Islet of Langerhans (tissue), 1 donor: ENCODE measurements around a stretch of chr3.

DNA sequence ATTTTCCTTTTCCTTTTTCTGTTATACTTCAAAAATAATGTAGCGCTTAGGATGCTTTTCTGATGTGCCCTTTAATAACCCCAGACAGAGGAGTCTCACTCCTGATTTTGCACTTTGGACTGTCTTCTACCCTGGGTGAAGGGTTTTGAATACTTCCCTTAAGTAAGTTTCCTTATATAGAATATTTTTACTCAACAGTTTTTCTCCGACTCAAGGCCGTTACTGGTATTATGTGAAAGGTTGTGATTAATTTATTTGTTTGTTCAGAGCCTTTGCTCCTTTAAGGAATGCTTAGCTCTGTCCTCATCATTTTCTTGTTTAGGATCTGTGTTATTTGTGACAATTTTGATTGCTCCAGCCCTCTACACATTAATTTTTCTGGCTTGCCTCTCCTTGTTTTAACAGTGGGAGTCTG is 25.3 kb downstream of the MITF start:
- RRBS: no CpG with 5 or more reads among the region's 3 CpGs

GRCh38 chr3:69925936-69926384 is 186.7 kb downstream of the MITF start:
- RRBS: no CpG with 5 or more reads among the region's 3 CpGs

DNA sequence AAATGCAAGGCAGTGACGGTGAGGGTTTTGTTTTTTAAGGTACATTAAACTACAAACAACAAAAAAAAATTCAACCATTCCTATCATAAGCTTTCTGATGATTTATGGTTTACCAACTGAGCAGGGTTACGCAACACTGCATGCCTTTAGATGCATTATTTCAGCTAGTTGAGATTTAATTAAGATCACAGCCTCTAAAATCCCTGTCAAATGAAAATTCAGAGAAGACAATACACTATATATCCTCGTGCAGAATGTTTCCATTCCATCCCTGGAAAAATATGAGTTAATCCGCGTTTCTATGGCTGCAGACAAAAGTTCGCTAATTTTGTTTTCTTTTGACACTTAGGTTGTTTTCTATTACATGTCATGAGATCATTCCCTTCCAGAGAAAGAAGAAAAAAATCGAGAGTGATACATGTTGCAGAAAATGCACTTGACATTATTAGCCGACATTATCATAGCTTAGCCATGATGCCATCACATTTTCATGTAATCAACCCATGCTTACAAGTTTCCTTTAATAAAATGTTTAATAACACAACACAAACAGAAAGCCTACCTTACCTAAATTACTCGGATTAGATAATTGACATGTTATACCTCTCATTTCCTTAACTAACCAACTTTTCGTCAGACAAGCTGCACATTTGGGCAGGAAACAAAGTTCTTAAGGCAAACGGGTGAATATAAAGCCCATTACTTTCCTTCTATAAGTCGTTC is 521.3 kb downstream of the FOXP1 start:
- RRBS: no CpG with 5 or more reads among the region's 12 CpGs

DNA sequence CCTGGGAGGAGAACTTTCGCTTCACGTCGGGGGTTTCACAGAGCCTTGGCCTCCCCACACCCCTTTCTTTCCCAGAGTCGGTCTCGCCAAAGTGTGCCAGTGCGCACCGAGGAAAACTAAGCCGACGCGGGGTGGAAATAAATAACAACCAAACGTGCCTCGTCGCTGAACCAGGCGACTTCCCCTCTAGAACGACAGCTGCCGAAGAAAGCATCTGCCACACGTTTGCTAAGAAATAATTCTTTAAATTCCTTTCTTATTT is 518.1 kb downstream of the FOXP1 start:
- RRBS: no CpG with 5 or more reads among the region's 17 CpGs

- RRBS: no CpG with 5 or more reads among the region's 5 CpGs
Measured at GRCh38 chr3:71112416-71112969, 471.0 kb downstream of the FOXP1 start.

DNA sequence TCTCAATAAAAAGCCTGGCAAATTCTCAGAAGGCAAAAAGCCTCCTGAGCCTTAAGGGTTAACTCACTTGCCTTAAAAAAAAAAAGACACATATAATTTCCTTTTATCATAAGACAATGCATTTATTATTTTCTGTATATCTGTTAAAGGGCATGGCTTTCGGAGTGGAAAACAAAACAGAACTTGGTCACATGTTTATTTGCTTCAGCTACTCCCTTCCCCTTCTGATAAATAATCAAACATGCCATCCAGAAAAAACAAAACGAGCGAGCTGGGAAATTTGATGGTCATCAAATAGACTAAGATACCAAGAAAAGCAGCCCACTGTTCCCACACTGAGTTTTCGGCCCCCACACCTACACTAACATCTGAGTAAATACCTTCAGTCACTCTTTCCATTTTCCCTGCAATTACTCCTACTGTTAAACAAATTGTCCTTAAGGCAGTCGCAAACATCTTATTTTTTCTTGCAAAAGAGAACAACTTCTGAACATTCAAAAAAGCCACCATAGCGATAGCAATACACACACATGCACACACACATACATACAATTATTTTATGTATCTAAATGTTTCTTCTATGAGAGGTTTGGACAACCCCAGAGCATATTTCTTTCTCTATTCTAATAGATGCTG is 454.6 kb downstream of the FOXP1 start:
- RRBS: no CpG with 5 or more reads among the region's 6 CpGs

- RRBS: no CpG with 5 or more reads among the region's 8 CpGs
Measured at GRCh38 chr3:71152737-71153235, 430.7 kb downstream of the FOXP1 start.

GRCh38 chr3:71153684-71154007 is 429.9 kb downstream of the FOXP1 start:
- RRBS: no CpG with 5 or more reads among the region's 2 CpGs

- RRBS: 25% methylated on average over 4 of the region's 22 CpGs
Measured at GRCh38 chr3:71428787-71429818, 154.4 kb downstream of the FOXP1 start.

GRCh38 chr3:71465255-71465662 is 118.3 kb downstream of the FOXP1 start:
- RRBS: no CpG with 5 or more reads among the region's 6 CpGs

- RRBS: no CpG with 5 or more reads among the region's 5 CpGs
Measured at GRCh38 chr3:71615077-71615392, 31.5 kb upstream of the FOXP1 start.

DNA sequence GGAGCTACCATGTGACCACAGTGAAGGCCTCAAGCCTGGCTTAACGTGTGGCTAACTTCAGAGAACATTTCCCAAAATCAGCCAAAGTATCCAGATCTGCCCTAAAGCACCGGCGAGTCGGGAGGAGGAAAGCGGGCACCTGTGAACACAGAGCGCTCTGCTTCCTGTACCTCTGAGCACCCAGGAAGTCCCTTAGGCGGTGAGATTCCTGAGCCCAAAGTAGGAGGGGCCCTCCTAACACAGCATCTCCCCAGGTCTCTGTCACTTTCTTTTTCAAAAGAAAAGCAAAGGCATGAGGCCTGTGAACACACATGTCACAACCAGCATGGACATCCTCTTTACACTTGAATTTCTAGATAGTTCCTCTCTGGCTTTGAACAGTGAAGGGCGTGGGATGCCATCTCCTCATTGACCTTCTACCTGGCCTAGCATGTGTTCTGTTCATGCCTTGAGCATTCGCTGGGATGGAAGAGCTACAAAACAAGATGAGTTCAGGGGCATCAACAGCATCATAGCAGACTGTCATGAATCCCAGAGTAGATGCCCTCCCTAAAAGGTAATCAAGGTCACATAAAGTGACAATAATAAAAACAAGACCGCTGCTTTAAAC is 1.1 kb upstream of the EIF4E3 start:
- RRBS: no CpG with 5 or more reads among the region's 10 CpGs

GRCh38 chr3:71753955-71754175 is 210 bp downstream of the GPR27 start:
- RRBS: 3% methylated on average over 18 of the region's 34 CpGs

DNA sequence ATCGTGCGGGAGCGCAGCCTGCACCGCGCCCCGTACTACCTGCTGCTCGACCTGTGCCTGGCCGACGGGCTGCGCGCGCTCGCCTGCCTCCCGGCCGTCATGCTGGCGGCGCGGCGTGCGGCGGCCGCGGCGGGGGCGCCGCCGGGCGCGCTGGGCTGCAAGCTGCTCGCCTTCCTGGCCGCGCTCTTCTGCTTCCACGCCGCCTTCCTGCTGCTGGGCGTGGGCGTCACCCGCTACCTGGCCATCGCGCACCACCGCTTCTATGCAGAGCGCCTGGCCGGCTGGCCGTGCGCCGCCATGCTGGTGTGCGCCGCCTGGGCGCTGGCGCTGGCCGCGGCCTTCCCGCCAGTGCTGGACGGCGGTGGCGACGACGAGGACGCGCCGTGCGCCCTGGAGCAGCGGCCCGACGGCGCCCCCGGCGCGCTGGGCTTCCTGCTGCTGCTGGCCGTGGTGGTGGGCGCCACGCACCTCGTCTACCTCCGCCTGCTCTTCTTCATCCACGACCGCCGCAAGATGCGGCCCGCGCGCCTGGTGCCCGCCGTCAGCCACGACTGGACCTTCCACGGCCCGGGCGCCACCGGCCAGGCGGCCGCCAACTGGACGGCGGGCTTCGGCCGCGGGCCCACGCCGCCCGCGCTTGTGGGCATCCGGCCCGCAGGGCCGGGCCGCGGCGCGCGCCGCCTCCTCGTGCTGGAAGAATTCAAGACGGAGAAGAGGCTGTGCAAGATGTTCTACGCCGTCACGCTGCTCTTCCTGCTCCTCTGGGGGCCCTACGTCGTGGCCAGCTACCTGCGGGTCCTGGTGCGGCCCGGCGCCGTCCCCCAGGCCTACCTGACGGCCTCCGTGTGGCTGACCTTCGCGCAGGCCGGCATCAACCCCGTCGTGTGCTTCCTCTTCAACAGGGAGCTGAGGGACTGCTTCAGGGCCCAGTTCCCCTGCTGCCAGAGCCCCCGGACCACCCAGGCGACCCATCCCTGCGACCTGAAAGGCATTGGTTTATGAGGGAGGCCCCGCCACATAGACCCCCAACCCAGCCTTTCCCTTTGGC is 845 bp downstream of the GPR27 start:
- RRBS: 19% methylated on average over 41 of the region's 130 CpGs

GRCh38 chr3:72185922-72186650 is 401.1 kb upstream of the PROK2 start:
- RRBS: no CpG with 5 or more reads among the region's 7 CpGs

DNA sequence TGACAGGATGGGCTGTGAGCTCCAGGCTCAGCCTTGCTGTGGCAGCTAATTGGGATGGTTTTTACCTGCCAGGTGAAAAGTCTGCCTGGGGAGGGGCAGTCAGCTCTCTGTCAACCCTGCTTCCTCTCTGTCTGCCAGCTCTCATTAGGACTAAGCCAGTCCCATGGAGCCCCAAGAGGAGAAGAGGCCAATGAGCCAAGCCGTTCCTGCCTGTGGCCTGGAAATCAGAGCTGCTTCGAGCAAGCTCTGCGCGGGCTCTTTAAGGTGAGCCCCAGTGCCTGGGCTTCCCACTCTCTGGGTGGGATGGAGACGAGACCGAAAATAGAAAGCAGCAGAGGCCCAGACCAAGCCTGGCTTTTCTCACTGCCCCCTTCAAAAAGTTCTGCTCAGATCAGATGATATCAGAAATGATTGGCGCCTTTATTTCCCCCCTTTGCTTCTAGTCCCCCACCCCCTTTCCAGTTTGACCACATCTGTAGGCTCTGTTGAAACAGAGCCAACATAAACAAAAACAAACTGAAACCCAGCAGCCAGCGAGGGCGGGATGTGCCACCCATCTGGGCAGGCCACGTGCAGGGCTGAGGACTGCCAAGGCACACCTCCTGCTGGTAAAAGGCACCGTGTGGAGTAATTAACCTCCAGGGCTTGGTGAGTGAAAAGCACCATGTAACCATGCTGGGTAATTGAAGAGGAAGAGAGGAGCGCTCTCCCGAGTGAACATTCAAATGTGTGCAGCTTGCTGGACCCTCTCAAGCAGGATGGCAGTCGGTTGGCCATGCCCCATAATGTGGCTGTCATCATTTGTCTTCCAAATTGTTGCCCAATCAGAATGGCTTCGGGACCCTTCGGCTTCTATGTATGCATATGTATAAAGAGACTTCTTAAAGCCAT is 471.0 kb upstream of the PROK2 start:
- RRBS: no CpG with 5 or more reads among the region's 16 CpGs

DNA sequence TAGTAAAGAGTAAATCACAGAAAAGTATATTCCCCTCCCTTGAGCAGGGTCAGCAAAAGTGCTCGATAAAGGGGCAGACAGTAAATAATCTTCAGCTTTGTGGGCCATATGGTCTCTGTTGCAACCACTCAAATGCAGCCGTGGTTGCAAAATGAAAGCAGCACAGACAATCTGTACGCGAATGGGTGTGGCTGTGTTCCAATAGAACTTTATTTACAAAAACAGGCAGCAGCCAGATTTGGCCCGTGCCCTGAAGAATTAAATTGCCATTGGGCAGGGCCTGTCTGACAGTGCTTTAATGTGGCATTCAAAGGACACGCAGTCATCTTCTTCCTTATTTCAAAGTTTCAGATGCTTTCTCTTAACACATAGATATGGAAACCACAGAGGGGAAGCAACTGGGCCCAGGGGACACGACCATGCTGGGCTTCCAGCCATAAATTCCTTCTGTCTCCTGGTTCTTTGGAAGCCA is 489.6 kb upstream of the PROK2 start:
- RRBS: no CpG with 5 or more reads among the region's 7 CpGs

- RRBS: no CpG with 5 or more reads among the region's 8 CpGs
Measured at GRCh38 chr3:72296605-72297271, 511.8 kb upstream of the PROK2 start.

- RRBS: no CpG with 5 or more reads among the region's 15 CpGs
Measured at GRCh38 chr3:72318341-72318960, 529.8 kb downstream of the SHQ1 start.

DNA sequence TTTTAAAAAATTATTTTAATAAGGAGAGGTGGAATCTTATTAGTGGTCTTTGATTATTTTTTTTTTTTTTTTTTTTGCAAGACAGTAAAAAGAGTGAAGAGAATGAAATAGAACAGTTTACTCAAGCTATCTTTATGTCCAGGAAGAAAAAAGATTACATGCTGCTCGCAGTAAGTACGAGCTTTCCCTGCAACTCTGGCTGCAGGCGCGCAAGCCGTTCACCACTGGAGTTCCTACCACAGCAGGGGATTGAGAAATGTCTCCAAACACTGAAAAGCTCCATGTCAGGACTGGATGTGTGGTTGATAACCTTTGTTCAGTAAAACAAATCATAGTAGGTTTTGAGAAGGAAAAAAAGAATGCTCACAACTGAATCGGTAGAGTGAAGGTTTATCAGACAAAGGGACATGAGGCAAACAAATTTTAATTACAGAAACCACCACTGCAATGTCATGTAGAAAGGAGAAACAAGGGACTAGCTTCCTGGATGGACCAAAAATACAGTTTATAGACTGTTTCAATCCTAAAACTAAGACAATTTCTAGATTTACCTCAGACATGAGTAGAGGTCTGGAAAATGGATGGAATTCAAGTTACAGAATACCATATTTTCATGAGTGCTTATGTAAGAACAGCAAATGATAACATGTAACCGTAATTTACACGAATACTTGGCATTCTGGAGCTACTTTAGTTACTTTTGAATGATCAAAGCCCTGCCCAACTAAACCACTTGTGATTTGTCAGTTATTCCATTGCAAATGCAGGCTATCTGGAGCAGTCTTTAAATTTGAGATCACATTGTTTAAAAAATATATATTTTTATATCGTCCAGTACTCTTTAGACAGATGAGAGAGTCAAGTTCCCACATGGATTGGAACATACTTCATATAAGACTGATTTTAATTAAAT is 471.1 kb downstream of the SHQ1 start:
- RRBS: no CpG with 5 or more reads among the region's 9 CpGs